H7 (cell line): Measurements from ENCODE around the genes TLE6 and CELF5.

DNA sequence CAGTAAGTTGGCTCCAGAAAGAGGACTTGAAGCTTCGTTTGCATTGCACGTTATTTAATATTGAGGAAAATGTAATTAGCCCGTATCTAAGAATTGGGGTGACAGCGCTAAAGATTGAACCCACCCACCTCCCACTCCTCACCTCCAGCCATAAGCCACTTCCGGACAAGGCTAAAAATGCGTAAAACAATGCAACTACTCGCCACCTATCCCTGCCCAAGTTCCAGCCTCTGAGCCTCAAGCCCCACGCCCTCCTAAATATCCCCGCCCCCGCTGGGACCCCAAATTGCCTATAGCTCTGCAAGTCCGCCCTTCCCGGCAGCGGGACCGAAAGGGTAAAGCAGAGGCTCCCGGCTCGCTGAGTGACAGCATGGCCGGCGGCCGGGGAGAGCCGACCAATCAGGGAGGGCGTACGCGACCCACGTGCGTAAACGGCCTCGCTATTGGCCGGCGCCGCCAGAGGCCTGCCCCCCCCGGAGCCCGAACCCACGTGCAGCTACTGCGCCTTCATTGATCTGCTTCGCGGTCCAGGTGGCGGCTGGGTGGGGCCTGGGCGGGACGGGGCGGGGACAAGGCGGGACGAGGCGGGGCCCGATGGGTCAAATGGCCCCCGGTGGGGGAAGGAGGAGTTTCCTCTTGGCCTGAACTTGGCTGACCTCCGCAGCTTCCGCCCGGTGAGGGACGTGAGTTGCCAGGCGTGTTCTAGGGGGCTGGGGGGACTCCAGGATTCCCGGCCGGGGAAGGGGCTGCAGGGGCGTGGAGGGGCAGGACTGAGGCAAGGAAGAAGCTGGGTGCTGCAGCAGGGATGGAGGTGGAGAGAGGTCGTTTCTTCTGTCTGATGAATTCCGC is at the start of gene TLE6:
TLE6 (plus strand) TSS at position 628 of the 849 bp plus-strand sequence.
- RAMPAGE, long total RNA = start-site peak on the plus strand centred at position 655 of the sequence, 17 bp wide, 19 reads

GRCh38 chr19:2987019-2987861 is 9.9 kb downstream of the TLE6 start:
- RAMPAGE, long total RNA = no peak

DNA sequence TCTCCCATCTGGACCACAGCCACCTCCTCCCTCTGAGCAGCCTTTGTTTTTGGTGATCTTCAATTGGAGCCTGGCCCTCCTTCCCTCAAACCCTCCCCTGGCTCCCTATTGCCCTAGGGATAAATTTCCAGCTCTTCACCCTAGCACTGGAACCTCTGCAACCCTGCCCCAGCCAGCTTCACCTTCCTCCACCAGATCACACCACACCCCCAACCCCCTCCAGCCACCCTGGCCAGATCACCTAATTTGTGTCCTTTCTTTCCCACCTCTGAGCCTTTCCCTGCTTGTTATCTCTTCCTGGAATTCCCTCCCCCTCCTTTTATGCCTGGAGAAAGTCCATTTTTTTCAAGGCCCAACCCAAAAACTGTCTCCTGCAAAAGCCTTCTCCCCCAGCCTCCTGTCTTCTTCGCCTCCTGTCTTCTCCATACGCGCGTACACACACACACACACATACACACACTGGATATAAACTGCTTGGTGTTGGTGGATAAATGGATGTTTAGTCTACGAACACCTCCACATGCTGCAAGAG is 5.2 kb upstream of the TLE2 start:
- RAMPAGE, long total RNA = no peak

- RAMPAGE, long total RNA = no peak
These were observed 5.9 kb upstream of the TLE2 start for GRCh38 chr19:3034785-3035663.

DNA sequence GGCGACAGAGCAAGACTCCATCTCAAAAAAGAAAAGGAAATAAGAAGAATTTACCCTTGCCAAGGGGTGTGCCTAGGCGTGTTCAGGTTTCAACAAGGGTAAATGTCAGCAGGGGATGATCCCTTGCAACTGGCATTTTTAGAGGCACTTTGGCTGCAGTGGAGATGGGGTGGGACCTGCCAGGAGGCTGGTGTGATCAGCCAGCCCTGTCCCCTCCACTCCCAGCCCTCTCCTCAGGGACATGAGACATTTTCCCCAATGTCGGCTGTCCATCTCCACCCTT is 11.4 kb downstream of the TLE5 start:
- RAMPAGE, long total RNA = no peak

DNA sequence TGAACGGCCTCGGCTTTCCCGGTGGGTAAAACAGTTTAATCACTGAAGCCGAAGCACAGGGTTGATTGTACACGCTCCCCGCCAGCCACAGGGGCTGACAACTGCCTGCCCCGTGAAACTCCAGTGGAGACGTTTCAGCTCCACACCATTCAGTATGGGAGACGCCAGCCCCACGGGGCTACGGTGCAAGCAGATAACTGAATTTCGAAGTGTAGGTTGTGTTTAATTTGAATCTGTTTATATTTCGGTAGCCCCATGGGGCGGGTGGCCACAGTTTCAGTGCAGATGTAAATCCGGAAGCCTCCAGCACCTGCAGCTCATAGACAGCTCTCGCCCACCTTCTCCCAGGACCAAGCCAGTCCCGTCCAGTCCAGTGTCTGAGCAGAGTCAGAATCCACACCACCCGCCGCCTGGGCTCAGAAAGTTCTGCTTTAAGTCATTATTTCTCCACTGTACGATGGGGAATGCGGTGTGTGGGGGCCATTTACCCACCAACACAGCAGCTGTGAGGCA is 2.2 kb downstream of the S1PR4 start:
- RAMPAGE, long total RNA = no peak

GRCh38 chr19:3193279-3194380 is 7.9 kb downstream of the NCLN start:
- RAMPAGE, long total RNA = no peak

GRCh38 chr19:3224308-3225432 is at the start of gene CELF5:
Gene CELF5, plus strand, starts transcription at chr19:3224661.
- RAMPAGE, long total RNA = no peak

DNA sequence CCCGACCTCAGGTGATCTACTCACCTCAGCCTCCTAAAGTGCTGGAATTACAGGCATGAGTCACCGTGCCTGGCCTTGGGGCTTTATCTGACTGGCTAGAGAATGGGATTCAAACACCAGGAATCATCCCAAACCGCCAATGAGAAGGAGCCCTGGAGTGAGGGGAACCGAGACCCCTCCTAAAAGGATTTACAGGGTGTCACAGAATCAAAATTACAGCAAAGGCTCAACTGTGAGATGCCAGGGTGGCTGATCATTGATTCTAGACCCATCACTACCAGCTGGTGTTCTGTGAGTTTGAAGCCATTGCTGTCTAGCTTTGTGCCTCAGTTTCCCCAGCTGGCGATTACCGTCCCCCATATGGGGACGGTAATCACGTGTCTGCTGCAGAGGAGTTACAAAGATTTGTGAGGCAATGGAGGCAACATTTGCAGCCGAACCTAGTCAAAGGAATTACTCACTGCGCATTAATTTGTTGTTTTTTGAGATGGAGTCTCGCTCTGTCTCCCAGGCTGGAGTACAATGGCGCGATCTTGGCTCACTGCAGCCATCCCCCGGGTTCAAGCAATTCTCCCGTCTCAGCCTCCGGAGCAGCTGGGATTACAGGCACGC is 46.9 kb downstream of the NFIC start:
- RAMPAGE, long total RNA = no peak

DNA sequence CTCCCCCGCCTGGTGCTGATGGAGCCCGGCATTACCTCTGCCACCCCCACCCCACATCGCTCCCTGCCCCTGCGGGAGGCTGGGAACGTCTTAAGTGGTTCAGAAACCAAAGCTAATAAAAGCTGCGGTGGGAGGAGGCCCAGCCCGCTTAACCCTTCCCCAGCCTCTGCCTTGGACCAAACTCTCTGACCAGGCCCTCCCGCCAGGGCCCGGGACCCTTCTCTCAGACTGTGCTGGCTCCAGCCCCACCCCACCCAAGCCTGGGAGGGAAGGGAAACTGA is 22.1 kb downstream of the SMIM24 start:
- RAMPAGE, long total RNA = no peak

DNA sequence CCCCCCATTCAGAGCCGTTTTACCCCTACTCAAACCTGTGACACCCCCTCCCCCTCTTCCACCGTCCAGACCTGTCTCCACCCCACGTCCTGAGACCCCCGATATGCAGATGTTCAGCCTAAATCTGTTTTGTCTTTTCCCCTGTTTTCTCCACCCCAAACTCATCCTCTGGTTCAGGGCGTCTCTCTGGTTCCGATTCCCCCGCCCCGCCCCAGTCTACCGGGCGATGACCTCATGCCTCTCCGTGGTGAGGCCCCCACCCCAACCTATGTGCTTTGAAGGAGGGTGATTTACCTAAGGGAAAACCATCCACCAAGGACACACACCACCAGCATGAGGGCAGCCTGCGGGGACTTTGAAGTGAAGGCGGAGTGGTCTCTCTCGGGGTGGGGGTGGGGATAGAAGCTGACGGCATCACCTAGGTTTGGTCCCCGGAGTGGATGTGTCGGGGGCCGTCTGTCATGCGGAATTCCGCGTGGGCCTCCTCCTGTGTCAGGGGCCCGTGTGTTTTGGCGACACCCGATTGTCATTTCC is 1.3 kb downstream of the FZR1 start:
- RAMPAGE, long total RNA = no peak

GRCh38 chr19:3525698-3526092 is 13.3 kb upstream of the TEKTIP1 start:
- RAMPAGE, long total RNA = no peak

- RAMPAGE, long total RNA = no peak
These were observed 1.1 kb downstream of the HMG20B start for GRCh38 chr19:3573451-3574704.

- RAMPAGE, long total RNA = no peak
These were observed 1.7 kb upstream of the TBXA2R start for GRCh38 chr19:3608085-3609115.

- RAMPAGE, long total RNA = no peak
These were observed 16.8 kb downstream of the PIP5K1C start for GRCh38 chr19:3683390-3683926.

DNA sequence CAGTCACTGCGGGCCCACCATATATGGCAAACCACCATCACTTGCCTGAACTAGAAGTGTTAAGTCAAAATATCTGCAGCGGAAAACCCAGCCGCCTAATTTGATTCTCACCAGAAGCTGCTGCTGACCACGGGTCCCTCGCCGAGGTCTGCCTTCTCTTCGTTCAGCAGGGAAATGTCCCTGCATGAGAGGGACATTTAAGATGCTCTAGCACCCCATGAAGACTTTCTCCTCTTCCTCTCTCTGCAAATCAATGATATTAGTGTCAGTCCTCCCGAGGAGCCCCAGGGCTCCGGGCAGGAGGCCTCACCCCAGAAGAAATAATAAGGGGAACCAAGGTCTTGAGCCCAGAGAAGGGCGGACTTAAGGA is 3.0 kb upstream of the MATK start:
- RAMPAGE, long total RNA = no peak

DNA sequence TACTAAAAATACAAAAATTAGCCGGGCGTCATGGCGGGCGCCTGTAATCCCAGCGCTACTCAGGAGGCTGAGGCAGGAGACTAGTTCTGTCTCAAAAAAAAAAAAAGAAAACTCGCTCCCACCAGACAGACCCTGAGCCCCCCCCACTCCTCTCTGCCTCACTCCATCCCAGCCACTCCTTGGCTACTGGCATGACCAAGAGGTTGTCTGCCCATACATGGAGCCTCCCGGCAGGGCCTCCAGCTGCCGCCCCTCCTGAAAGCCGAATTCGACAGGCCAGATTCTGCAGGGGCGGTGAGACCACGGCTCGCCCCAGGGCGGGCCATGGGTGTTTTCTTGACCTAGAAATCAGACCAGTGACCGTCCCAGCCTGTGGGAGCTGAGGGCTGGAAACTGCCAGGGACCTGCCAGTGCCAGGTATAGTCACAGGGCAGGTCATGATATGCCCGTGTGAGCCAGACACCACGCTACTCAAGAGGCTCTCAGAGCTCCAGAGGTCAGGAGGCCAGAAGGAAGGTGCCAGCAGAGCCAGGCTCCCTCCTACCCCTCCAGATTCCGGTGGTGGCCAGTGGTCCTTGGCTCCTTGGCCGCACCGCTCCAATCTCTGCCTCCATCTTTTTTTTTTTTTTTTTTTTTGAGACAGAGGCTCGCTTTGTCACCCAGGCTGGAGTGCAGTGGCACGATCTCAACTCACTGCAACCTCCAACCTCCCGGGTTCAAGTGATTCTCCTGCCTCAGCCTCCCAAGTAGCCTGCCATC is 16.8 kb downstream of the DAPK3 start:
- RAMPAGE, long total RNA = no peak

GRCh38 chr19:3969357-3970245 is 1.3 kb downstream of the DAPK3 start:
- RAMPAGE, long total RNA = no peak

DNA sequence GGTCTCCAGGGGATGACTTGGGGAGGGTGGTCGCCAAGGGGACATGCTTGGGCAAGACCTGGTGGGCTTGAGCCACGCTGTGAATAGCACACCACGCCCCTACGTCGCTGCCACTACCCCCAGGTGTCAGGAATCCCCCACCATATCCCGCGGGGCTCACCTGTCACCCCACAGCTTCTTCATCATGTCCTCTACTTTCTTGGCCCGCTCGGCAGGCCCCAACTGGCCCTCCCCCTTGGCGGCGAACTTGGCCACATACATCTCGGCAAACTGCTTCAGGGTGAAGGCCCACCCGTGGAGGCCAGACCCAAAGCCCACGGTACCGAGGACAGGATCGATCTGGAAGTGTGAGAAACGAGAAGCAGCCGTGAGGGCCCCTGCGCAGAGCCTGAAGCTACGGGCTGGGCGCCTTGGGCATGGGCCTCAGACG is 3.2 kb downstream of the EEF2 start:
- RAMPAGE, long total RNA = no peak

DNA sequence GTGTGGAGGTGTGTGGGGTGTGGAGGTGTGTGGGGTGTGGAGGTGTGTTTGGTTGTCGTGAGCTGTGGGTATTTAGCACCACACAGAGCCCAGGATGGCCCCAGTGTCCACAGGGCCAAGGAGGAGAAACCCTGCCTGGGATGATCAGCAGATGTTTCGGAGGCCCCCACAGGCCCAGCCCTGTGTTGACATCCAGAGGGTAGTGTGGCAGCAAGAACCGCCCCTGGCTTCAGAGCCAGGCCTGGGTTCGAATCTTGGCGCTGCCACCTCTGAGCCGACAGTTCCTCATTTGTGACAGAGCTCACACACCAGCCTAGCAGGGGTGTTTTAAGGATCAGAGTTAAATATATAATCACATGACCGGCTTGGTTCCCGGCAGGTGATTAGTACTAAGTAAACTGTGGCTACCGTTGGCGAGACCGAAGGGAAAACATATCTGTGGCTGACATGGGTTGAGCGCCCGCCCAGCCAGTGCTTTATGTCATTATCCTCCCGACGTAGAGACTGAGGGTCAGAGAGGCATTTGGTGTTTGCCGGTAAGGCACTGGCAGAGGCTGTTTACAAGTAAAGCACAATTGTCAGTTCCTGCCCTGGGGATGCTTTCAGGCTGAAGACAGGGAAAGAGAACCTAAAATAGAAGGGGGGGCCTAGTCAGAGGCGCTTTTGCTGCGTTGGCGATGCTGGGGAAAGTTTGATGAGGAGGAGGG is 4.6 kb downstream of the PIAS4 start:
- RAMPAGE, long total RNA = no peak